OCI-LY7 (cell line): ENCODE results near the gene CCPG1.

DNA sequence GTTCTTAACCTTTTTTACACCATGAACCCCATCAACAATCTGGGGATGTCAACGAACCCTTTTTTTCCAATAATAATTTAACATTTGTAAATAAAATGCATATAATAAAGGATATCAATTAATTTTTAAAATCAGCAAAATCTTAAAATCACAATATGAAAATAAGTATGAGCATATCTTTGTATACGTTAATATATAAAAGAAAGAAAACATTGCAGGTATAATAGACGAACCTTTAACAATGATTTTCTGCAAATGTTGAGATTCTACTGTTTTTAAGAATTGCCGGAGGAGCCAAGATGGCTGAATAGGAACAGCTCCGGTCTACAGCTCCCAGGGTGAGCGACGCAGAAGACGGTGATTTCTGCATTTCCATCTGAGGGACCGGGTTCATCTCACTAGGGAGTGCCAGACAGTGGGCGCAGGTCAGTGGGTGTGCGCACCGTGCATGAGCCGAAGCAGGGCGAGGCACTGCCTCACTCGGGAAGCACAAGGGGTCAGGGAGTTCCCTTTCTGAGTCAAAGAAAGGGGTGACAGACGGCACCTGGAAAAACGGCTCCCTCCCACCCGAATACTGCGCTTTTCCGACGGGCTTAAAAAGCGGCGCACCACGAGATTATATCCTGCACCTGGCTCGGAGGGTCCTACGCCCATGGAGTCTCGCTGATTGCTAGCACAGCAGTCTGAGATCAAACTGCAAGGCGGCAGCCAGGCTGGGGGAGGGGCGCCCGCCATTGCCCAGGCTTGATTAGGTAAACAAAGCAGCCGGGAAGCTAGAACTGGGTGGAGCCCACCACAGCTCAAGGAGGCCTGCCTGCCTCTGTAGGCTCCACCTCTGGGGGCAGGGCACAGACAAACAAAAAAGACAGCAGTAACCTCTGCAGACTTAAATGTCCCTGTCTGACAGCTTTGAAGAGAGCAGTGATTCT is 75.3 kb downstream of the WDR72 start:
- PRO-cap: no peak
- RAMPAGE, long total RNA: no peak

- PRO-cap: no peak
- RAMPAGE, long total RNA: no peak
Measured at GRCh38 chr15:53791628-53791847, 32.1 kb upstream of the WDR72 start.

DNA sequence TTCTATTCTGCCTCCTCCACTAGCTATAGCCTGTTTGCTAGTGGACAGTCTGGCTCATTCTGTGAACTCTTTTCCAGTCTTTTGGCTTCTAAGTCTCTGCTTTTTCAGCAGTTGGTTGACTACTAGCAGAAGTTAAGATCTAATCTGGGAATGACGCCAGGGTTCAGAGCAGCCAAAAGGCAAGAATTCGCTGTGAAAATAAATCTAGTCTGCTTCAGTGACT is 73.7 kb upstream of the WDR72 start:
- PRO-cap: no peak
- RAMPAGE, long total RNA: no peak

DNA sequence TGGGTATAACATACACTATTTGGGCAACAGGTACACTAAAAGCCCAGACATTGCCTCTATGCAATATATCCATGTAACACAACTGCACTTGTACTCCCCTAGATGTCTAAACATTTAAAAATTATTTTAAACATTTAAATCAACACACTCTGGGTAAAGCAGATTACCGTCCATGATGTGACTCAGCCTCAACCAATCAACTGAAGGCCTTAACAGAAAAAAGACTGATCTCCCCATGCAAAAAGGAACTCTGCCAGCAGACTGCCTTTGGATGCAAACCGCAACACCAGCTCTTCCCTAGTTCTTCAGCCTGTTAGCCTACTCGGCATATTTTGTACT is 376.0 kb downstream of the RSL24D1 start:
- PRO-cap: no peak
- RAMPAGE, long total RNA: no peak

- PRO-cap: no peak
- RAMPAGE, long total RNA: no peak
Measured at GRCh38 chr15:55270653-55271642, 18.7 kb downstream of the RAB27A start.

DNA sequence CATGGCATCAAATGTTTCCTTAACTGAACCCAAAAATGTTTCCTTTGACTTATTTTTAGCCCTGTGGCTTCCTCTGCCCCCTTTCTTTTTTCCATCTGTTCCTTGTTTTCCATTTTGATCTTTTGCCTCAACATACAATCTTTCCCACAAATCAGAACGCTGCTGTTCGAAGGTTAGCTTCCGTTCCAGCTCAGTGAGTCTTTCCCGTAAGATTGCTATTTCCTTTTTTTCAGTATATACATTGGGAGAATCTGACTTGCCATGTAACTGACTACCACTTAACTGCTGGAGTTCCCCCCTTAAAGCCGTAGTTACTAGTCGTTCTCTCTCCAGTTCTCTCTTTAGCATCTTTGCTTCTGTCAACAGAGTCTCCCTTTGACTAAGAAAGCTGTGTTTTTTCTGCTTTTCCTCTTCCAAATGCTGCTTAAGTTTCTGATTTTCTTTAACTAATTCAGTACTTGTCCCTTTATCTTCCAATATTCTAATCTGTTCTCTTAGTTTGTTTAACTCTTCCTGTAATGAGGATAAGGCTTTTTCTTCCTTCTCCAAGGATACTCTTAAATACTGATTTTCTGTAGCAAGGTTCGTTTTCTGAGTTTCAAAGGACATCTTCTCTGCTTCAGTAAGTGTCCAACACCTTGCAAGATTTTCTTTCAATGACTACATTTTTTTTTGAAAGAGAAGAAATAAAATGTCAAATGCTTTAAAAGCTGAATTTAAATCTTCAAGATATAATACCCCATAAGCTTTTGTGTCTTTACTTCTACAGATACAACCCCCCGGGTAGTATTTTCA is 41.5 kb downstream of the PIGB start:
- PRO-cap: no peak
- RAMPAGE, long total RNA: no peak

- PRO-cap: bidirectional peak, plus-strand start at chr15:55408432, minus-strand start at chr15:55408139
- RAMPAGE, long total RNA: start-site peak on the minus strand at chr15:55408264-55408300, 82 and 21 reads in 2 replicates; start-site peak on the plus strand at chr15:55408461-55408530, 27 and 16 reads in 2 replicates
Measured at GRCh38 chr15:55407803-55408811, at the start of gene CCPG1. CCPG1 (minus strand) TSS chr15:55408359.

GRCh38 chr15:55742175-55742464 is 832 bp downstream of the PRTG start:
- PRO-cap: no peak
- RAMPAGE, long total RNA: no peak

- PRO-cap: unidirectional peak, plus-strand start at chr15:55992682
- RAMPAGE, long total RNA: no peak
Measured at GRCh38 chr15:55991812-55992867, 1.3 kb downstream of the NEDD4 start.

DNA sequence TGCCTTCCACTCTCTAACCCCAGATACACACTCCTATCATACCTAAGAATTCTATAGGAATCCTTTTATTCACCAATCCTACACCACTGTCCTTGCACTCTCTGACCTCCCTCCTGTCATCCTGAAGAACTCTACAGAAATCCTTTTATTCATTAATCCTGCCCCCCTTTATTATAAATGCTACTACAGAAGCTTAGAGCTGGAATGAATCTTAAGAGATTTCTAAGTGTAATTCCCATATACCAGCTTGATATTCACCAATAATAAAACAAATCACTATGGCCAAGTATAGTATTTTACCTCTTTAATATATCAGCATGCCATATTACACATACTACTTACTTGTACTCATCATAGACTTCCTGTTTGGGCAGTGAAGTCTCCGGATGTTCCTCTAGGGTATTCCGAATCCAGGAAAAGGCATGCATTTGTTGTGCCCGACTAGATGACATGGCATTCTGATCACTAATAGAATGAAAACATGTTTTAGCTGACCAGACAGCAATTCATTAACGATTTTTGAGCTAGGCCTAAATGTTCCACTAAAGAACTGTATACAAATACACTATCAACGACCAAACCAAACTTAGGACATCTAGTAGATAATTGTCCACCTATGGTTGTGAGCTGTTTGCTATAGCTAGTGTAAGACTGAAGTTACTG is 101.1 kb downstream of the RFX7 start:
- PRO-cap: no peak
- RAMPAGE, long total RNA: no peak

DNA sequence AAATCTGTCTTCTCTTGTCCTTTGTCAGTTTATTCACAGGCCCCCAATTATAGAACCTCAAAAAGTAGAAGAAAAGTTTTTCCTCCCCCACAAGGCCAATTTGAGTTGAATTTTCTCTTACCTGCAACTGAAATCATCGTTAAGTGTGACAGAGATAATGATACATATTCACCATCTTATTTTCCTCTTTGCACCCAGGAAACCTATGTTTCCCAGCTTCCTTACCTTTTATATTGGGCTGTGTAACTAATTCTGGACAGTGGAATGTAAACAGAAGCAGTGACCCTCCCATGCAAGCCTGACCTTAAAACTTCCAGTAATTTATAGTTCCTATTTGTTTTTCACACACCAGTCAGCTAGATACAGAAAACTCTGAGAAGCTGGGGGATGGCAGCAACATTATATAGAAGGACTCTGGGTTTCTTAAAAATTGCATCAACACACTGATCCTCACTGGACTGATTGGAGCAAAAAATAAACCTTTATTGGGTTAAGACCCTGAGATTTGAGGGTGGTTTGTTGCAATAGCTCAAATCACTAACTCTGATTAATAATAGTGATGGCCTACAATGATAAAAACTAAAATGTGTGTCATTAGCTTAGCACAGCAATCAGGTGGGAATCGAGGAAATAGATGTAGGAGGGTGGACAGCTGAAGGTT is 4.5 kb upstream of the ZNF280D start:
- PRO-cap: no peak
- RAMPAGE, long total RNA: no peak

GRCh38 chr15:56812073-56812571 is 78.8 kb upstream of the ZNF280D start:
- PRO-cap: no peak
- RAMPAGE, long total RNA: no peak

GRCh38 chr15:57108822-57109491 is 190.5 kb downstream of the TCF12 start:
- PRO-cap: no peak
- RAMPAGE, long total RNA: no peak

DNA sequence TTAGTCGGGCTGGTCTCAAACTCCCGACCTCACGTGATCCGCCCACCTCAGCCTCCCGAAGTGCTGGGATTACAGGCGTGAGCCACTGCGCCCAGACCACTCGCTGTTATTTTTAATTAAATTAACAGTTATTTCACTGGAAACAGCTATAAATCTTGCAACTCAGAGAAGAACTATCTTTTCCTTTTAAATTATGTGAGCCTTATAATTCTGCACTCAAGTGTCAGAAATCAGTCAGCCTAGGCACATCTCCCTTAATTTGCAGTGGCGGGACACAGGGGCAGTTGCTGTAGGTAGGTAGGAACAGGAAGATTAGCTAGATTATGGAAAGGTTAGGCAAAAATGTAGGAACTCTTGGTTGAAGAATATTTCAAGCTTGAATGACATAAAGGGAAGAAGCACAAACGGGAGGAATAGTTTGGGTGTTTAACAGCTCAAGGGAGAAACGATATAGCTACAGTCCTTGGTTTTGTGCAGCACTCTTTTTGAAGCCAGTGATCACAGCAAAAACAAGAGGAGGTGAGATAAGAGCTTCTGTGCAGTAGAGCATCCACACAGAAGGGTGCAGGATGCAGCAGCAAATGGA is 223.2 kb downstream of the TCF12 start:
- PRO-cap: no peak
- RAMPAGE, long total RNA: no peak

DNA sequence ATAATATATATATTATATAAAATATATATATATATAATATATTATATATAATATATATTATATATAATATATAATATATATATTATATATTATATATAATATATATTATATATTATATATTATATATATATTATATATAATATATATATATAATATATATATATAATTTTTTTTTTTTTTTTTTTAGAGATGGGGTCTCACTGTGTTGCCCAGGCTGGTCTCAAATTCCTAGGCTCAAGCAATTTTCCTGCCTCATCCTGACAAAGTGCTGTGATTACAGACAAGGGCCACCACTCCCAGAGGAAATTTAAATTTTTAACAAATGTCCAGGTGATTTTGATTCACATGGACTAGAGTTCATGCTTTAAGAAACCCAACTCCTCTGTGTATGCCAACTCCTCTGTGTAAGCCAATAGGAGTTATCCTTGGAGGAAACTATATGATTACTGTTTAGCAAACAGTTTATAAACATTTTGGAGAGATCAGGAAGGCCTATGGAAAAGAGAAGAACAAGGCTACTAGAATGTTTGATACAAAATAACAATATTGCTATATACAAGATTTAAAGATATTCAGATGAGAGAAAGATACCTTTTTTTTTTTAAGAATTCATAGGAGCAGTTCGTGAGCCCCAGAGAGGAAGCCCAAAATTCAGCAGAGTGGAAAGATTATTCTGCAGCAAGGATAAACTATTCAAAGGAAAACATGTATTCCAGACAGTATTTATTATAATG is 205.5 kb upstream of the CGNL1 start:
- PRO-cap: no peak
- RAMPAGE, long total RNA: no peak

DNA sequence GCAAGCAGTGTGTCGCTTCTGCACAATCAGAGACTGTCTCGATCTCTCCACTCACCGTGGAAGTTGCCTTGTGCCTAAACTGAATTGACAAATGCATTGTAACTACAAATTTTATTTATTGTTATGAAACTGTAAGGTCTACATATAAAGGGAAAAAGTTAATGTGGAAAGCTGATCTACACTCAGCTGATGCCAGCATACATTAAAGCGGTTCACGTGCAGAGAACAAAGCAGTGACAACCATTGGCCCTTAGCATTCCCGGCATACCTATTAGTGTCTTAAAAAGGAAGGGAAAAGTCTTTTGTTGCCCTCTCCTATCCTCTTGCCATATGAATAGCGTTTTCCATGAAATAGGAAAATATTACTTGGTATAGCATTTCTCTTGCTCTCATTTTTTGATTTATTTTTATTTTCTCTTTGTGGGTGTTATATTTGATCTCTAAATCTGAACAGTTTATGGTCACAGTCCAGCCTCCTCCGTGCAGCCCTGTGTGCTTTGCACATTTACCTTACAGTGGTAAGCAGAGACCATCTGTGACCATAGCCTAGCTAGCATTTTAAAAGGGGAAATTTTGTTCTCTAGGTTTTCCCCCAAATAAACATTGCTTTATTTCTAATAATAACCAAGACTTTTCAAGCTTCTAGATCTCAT is 89.8 kb upstream of the CGNL1 start:
- PRO-cap: no peak
- RAMPAGE, long total RNA: no peak

- PRO-cap: no peak
- RAMPAGE, long total RNA: no peak
Measured at GRCh38 chr15:57296781-57297228, 79.5 kb upstream of the CGNL1 start.

DNA sequence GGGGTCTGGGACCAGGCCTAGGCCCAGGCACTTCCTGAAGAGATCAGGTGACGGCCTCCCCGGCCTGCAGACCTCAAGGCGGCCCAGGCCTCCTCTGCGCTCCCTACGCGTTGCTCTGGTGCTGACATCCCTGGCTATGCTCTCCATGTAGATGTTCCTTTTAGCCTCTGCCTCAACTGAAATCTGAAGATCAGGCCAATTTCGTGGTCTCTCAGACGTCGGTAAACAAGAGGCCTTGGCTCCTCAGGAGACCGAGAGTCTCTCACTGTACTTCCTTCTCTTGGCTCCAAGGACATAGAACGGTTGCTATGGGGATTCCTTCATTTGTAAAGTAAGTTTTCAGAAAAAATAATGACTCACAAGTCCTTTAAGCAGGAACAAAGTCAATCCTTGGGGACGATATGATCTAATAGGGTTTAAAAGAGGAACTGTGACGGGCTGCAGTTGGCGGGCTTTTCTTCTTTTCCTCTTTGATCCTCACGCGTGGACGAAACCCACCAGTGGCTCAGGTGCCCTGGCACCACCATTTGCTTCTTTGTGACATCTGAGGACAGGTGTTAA is 55.6 kb upstream of the CGNL1 start:
- PRO-cap: no peak
- RAMPAGE, long total RNA: no peak

DNA sequence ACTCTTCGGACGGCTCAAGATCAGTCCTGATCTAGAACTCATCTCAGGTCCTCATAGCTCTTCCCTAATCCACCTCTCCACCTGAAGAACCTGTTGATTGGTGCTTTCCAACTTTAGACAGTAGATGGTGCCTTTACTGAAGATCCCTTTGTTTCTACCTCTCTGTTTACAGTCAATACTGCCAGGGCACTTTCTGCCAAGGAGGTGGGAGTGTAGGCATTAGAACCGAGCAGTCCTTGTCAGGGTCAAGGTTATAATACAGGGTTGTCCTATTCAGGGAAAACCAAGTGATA is 1.2 kb downstream of the CGNL1 start:
- PRO-cap: no peak
- RAMPAGE, long total RNA: no peak

DNA sequence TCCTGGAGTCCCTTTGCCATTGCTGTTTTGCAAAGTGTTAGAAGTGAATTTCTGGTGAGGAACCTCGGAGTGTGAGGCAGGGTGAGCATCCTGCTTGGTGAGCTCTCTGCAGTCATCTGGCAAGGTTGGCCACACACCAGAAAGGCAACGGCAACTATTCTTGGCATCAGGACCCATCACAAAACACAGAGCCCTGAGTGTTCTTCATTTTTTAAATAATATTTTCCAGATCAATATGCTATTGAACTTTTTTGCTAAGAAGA is 60.7 kb downstream of the CGNL1 start:
- PRO-cap: no peak
- RAMPAGE, long total RNA: no peak